Neural progenitor cell (in vitro differentiated cells): ENCODE data around the genes EMB and ITGA2.

GRCh38 chr5:42837528-42838173, 26.0 kb upstream of the SELENOP start:
- RAMPAGE, long total RNA: no peak

- RAMPAGE, long total RNA: no peak
These were observed 96.9 kb upstream of the SELENOP start for GRCh38 chr5:42908605-42908912.

- RAMPAGE, long total RNA: no peak
These were observed 47.5 kb downstream of the ANXA2R start for GRCh38 chr5:42992481-42993121.

DNA sequence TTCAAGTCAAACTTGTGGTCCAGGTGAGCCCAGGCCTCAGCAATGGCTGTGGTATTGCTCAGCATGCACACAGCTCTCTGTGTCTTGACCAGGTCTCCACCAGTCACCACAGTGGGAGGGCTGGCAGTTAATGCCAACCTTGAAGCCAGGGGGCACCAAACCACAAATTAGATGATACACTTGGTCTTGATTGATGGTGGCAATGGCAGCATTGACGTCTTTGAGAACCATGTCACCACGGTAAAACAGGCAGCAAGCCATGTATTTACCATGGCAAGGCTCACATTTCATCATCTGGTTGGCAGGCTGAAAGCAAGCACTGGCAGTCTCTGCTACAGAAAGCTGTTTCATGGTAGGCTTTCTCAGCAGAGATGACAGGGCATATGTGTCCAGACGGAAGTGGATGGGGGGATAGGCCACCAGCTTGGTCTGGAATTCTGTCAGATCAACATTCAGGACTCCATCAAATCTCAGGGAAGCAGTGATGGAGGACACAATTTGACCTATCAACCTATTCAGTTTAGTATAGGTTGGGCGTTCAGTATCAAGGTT, 40.0 kb downstream of the NIM1K start:
- RAMPAGE, long total RNA: no peak

GRCh38 chr5:43388203-43388845, 23.9 kb downstream of the CCL28 start:
- RAMPAGE, long total RNA: no peak

DNA sequence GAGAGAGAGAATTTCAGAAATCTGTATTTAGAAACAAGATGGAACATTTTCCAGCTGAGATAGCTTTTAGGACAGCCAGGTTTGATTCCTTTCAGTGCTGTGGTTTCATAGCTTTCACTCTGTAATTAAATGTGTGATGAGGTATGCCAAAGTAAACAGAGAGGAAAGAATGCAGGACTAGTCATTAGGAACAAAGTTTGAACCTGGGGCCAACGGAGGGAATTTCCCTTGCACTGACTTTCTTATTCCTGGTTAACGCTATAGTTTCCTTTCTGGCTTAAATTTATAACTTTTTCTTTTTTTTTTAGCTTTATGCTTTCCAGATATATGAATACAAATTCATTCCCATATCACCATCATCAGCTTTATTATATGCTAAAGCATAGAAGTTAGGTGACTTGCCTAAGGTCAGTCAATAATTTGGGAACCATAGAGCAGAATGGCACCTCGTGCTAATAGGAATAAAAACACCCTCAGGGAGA, 10.0 kb upstream of the CCL28 start:
- RAMPAGE, long total RNA: no peak

GRCh38 chr5:43555762-43556529, 931 bp downstream of the PAIP1 start:
- RAMPAGE, long total RNA: no peak

DNA sequence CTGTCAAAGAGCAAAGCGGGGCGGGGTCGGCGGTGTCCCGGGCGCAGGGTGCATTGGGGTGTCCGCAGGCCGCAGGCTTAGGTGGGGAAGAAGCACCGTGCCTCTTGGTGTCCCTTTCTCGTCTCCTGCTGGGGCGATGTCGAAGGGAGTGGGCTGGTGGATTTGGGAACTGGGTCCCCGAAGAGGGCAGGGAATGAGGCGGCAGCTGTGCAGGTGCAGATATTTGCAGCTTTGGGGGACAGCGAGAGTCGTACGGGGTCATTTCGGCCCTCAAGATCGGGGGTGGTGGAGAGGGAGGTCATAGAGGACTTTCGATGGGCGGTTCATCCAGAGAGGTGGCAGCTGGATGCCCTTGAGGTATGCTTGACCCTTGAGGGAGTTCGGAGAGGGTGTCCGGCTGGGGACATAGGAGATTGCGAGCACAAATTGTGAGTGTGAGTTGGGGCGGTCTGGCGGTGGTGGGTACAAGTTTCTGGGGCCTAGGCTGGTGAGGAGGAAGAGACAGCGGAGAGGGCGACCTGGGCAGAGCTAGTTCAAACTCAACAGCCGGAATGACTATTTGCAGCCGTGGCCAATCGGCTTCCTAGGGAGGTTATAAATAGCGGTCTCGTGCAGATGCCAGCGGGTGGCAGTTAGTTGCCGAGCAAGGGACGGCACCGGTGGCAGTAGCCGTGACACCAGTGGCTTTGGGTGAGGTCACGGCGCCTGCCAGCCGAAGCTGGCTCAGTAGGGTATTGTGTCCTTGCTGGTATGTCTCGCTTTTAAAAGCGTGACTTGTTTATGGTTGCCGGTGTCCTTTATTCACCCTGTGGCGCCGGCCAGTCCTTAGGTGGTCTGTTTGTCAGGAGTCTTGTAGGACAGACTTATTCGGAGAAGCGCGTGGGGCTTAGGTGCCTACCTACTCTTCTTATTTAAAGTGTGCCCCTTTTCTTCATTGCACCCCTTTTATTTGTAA, 704 bp downstream of the NNT start:
- RAMPAGE, long total RNA: no peak

DNA sequence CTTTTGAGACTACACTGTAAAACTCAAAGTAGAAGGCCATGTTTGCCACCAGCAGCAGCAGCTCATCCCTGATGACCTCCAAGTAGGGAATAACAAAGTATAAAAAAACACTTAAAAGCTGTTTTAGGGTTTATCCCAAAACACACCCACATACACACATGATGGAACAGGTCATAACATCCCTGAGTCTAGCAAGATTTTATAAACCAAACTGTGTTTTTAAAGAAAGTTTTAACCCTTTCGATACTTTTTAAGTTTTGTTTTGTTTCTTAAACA, 33.9 kb upstream of the FGF10 start:
- RAMPAGE, long total RNA: no peak

GRCh38 chr5:46193222-46193592, 497.0 kb upstream of the HCN1 start:
- RAMPAGE, long total RNA: no peak

GRCh38 chr5:50440971-50442024, at the start of gene EMB:
Gene EMB (minus strand): TSS chr5:50441288.
- RAMPAGE, long total RNA: no peak

DNA sequence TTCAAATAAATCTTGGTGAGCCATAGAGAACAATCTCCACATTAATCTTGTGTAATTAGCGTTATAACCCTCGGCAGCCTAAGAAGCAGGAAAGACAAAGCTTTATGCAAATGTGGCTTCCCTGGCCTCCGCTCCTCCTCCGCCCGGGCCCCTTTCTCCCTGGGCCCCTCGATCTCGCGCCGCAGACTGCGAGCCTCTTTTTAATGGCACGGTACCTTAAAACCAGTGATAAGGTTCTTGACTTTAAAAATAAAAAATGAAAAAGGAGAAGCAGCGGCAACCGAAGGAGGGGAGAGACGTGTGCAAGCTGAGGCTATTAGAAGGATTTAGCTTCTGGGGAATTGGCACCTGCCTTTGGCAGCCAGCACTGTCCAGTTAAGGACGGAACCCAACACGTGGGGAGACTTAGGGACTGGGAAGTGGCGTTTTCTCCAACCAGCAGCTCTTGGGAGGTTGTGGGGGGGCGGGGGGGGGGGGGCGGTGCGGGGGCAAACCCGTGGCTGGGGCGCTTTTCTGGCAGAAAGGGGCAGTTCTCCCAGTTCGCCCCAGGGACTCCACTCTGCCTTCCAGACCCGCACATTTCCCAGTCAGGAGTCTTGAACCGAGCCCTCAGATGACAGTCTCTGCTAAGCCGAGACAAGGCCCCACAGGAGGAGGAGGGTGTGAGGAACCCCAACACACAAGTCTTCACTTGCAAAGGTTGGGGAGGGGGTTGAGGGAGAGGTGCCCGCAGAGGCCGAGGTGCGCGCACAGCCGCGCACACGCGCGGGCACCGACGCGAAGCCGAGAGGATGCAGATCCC, 297.2 kb downstream of the PARP8 start:
- RAMPAGE, long total RNA: no peak

DNA sequence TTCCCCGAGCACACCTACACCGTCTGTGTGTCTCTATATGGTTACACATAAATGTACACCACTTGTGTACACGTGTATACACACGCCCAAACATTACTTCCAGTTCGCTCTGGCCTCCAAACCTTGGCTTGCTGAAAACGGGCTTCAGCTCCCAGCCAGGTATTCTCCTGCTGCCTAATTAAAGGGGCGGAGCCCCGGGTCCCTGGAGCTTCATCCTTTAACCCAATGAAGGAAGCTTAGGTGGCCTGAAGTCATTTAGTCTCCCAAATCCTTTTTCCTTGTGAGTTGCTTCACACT, 4.6 kb downstream of the ISL1 start:
- RAMPAGE, long total RNA: no peak

DNA sequence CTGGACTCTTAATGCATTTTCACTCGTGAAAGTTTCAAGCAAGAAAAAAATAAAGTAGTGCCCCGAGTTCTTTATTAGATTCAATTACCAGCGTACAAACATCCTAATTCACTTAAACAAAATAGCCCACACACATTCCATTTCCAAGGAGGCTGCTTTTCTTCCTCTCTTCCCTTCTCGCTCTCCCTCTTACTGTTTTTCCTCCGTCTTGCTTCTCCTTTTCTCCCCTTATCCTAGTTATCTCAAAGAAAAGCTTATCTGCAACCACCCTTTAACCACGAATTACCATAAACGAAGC, 461 bp upstream of the ITGA1 start:
- RAMPAGE, long total RNA: no peak

DNA sequence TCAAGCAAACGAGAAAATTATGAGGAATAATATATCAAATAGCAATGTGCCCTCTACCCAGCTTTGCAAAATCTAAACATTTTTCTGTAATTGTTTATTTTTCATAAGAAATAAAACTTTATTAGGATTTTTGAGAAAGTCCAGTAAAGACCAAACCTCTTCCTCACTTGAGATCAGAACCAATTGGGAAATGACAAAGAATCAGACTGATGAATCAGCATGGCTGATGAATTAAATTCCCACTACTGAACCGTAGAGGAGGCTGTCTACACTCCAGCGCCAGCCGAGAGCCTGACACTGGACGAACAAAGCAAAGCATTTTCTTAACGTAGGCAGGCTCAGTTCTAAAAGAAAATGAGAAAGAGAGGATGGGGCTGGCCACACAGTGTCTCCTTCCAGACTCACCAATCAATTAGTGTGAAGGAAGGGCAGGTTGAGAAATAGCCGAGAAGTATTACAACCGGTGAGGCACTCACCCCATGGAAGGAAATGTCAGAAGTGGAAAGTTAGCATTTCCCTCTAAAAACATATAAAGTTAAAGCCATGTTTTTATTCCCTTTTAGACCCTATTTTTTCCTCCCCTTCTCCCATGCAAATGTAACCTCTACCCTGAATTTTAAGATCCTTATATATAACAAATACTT, 49.3 kb downstream of the ITGA1 start:
- RAMPAGE, long total RNA: no peak

DNA sequence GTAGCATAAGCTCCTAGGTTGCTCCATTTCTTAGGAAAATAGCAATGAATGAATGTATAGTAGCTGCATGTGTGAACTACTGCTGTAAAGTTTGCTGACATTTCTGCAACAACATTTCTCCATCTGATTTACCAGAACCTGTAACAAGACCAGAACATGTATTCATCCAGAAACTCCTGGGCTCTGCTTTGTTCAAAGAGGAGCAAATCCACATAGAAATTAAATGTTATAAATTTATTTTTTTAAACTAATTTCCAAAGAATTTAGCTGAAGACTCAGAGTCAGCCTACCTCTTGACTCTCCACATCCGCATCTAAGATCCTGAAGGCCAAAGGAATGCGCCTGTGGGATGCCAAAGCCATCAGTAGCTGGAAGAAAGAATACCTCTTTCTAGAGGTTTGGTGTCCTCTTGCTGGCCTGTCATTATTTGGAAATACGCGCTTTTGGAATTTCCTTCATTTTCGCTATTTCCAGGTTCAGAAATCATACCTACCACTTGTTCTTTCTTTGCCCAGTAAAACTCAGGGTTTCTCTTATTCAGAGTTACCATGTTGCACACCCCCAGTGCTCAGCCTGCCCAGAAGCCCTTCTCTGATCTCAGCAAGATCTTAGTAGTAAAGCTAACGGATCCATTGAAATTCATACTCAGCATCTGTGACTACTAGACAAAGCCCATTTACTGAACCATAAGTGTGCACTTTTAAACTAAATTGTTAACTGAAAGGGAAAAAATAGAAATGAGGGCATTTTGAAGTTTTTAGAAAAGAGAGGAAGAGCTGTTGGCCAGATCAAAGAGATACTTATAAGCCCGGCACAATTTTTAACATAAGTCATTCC, 35.2 kb upstream of the ITGA2 start:
- RAMPAGE, long total RNA: no peak

GRCh38 chr5:52988662-52989700, at the start of gene ITGA2:
Gene ITGA2 (plus strand): TSS chr5:52989352.
- RAMPAGE, long total RNA: no peak

GRCh38 chr5:53482243-53482776, 1.9 kb downstream of the FST start:
- RAMPAGE, long total RNA: no peak

DNA sequence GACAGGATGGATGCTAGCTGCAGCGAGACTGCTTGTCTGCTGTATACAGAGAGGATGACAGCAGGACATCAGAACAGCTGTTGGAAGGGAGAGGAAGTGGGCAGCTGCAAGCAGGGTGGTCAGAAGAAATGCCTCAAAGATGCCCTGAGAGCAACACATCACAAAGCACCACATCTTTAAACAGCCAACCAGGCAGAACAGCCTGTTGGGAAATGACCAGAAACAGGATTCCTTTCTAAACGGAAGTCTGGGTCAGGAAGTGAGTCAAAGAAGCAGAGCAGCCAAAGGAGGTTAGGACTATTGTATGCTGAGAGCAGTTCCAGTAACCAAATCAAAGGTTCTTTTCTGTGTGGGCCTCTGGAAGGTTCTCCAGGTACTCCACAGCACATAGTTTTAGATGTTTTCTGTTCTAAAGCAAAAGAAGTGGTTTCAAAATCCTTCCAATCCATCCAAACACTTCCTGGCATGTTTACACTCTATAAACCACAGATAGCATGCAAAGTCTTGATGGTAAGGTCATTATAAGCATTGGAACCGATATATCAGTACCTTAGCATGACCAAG, 219.3 kb downstream of the NDUFS4 start:
- RAMPAGE, long total RNA: no peak

GRCh38 chr5:53874238-53874901, 313.9 kb downstream of the NDUFS4 start:
- RAMPAGE, long total RNA: no peak